Thoracic aorta endothelial cell (primary cell): ENCODE data around the genes GLRA3 and DCTD.

DNA sequence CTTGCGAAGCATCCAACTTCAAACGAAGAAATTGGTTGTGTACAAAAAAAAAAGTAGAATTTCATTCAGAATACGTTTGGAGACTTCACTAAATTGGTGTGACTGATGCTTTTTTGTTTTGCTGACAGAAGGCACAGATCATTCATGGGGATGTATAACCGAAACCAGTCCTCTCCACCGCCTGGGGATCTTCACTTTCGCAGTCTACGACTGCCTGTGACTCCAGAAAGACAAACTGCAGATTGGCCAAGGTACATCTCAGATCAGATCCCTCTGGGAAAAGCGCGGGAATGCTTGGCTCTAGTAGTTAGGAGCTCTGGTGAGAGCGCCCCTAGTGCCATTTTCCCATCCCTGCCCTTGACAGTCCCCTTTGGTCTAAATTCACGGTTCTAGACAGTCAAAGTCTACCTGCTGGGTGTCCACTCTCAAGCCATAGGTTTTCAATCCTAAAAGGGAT, 6.7 kb upstream of the HAND2 start:
- CAGE, long polyA plus RNA = no peak

DNA sequence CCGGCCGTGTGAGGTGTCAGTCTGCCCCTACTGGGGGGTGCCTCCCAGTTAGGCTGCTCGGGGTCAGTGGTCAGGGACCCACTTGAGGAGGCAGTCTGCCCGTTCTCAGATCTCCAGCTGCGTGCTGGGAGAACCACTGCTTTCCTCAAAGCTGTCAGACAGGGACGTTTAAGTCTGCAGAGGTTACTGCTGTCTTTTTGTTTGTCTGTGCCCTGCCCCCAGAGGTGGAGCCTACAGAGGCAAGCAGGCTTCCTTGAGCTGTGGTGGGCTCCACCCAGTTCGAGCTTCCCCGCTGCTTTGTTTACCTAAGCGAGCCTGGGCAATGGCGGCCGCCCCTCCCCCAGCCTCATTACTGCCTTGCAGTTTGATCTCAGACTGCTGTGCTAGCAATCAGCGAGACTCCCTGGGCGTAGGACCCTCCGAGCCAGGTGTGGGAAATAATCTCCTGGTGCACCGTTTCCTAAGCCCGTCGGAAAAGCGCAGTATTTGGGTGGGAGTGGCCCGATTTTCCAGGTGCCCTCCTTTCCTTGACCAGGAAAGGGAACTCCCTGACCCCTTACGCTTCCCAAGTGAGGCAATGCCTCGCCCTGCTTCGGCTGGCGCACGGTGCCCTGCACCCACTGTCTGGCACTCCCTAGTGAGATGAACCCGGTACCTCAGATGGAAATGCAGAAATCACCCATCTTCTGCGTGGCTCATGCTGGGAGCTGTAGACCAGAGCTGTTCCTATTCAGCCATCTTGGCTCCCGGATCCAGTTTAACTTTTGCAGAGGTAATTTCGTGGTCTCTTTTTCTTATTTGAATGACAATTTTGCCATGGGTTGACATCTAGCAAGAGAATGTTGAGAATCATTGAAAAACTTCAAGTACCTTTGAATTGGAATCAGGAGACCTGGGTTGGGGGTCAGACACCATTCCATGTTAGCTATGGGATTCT, 78.7 kb upstream of the HAND2 start:
- CAGE, long polyA plus RNA = no peak

DNA sequence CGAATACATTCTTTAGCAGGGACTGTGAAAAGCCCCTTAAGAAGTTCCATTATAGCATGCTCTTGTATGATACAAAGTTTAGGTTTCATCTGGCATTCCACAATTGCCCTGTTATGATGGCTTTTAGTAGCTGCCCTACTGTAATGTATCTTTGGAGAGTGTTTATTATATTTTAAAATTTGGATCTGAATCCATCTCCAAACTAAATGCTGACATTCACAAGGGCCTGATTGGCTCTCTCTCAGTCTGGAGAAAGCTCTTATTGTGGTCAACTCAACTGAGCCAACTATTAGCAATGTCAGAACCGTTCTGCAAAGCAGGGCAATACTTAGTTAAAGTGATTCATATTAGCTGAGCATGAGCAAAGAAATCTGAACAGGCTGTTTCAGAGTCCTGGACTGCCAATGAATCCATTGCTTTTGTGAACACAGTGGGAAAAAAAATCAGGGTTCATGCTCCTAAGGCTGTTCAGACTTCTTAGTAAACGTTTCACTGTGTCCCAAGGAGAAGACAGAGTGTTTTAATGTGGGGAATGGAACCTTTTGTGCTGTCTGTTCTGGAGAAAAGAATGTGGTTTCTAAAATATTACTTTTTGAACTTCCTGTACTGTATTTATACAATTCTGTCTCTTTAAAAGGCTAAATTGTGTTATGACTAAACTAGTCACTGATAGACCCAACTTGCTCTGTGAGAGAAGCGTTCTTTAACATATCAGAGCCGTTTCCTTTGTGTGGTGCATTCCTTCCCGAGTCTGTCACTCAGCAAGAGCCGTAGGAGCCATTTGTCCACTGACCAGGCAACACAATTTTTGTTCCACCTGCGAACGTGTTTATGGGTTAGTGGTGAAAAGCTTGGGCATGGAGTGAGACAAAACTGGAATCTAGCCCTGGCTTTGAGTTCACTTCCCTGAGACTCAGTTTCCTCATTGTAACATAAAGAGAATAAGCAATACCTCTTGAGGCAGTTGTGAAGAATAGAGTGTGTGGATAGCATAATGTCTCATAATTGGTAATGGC, 366.1 kb downstream of the FBXO8 start:
- CAGE, long polyA plus RNA = no peak

- CAGE, long polyA plus RNA = no peak
These were observed 335.9 kb downstream of the FBXO8 start for GRCh38 chr4:173947565-173948028.

- CAGE, long polyA plus RNA = no peak
These were observed 60.6 kb downstream of the HPGD start for GRCh38 chr4:174461758-174462085.

- CAGE, long polyA plus RNA = no peak
These were observed at the start of gene GLRA3 for GRCh38 chr4:174828817-174829850. GLRA3 (minus strand) TSS chr4:174829247.

DNA sequence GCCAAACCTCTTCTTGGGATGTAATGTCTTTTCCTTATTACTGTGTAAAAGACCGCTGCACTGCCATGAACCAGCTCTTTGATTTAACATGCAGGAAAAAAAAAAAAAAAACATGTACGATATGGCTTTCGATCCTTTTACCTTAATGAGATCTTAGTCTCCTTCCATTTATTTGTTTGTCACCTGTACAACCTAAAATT, 348.7 kb downstream of the ADAM29 start:
- CAGE, long polyA plus RNA = no peak

GRCh38 chr4:176276993-176277755, 8.2 kb upstream of the ASB5 start:
- CAGE, long polyA plus RNA = no peak

DNA sequence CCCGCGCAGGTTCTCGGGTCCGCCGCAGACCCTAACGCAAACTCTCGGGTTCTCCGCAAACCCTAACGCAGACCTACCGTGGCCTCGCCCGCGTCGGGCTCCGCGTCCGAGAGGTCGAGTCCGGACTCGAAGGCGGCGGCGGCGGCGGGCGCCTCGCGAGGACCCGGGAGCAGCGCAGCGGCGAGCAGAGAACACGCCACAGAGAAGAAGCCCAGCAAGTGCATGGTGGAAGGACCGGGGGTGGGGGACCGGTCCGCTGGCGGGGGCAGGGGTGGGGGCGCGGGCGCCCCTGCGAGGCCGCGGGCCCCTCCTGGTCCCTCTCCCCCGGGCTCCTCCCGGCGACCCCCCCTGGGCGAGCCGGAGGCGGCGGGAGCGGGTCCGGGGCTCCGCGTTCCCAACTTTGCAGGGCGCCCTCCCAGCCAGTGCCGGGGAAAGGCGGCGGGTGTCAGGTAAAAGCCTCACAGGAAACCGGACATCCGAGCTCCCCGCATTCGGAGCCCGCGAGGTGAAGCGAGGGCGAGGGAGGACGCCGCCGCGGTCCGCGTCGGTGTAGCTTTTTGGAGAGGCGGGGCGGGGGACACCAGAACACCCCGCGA, 536 bp downstream of the VEGFC start:
- CAGE, long polyA plus RNA = no peak

DNA sequence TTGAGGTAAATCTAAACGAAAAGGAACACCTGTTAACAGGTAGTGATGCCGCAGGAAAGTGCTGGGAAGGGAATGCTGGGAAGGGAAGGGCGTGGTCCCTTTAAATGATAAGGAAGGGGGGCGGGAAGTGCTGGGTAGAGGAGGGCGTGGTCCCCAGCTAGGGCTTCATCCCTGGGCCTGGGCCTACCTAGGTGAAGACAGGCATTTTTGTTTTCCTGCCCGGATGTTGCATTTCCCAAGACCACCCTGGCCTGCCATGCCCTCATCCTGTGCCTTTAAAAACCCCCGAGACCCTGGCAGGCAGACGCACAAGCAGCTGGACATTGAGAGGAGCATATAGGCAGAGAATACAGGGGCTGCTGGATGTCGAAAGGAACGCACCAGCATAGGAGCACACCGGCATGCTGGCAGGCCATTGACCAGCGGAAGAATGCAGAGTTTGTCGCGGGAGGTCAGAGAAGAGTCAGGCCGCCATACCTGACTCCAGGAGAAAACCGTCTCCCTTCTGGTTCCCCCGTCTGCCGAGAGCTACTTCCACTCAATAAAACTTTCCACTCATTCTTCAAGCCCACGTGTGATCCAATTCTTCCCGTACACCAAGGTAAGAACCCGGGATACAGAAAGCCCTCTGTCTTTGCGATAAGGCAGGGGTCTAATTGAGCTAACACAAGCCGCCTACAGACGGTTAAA, 2.8 kb upstream of the AGA start:
- CAGE, long polyA plus RNA = no peak

GRCh38 chr4:179170359-179170745, 1728.1 kb upstream of the AGA start:
- CAGE, long polyA plus RNA = no peak

- CAGE, long polyA plus RNA = no peak
These were observed 98.1 kb upstream of the TENM3 start for GRCh38 chr4:182145091-182145439.

DNA sequence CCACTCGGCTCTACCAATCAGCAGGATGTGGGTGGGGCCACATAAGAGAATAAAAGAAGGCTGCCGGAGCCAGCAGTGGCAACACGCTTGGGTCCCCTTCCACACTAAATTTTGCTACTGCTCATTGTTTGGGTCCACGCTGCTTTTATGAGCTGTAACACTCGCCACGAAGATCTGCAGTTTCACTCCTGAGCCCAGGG, 144.1 kb downstream of the TENM3 start:
- CAGE, long polyA plus RNA = no peak

DNA sequence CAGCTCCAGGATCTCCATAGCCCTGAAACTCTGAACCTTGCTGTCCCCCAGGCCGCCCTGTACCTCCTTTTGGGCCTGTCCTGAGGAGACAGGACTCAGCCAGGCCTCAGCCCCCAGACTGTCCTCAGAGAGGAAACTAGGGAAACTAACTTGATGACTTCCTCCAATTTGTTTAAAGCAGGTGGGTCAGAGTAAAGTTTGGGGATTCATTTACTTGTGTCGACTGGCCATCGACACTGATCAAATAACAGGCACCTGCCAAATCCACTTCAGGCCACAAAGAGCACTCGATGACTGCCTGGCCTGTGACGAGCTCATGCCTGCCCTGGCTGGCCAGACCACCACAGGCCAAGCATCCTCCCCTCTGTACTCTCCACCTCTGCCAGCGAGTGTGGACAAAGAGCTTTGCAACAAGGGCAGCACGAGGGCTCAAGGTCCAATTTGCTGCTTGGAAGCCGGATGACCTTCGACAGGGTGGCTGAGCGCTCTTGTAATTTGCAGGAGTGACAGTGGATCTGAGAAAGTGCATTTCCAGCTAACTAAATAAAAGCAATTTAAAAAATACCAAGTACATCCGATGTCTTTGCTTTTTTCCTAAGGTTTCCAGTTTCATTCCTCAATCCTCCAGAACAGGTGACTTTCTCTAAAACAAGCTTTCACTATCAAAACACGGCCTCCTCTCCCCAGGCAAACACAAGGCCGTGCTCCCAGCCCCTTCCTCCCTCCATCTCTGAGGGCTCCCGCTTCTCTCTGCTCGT, 19.1 kb downstream of the DCTD start:
- CAGE, long polyA plus RNA = no peak

GRCh38 chr4:182917203-182918253, at the start of gene DCTD:
DCTD (minus strand) TSS chr4:182917386.
- CAGE, long polyA plus RNA = no peak

GRCh38 chr4:182929357-182929706, 12.1 kb upstream of the DCTD start:
- CAGE, long polyA plus RNA = no peak

DNA sequence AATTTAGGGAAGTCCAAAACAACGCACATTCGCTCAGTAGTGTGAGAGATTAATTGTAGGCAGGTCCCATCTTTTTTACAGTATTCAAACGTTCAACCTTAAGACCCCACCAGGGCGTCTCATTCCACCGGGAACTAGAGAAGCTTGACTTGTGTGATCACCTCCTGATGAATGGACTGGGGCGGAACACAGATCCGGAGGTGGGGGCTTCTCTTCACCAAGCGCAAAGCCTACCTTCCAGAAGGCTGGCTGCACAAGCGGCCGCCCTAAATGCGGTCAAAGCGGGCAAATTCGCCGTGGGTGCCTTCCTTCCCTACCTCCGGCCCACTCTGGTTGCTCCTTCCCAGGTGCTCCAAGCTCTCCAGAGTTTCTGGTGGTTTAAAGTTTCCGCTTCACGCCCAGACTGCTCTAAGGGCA, 1.9 kb upstream of the WWC2 start:
- CAGE, long polyA plus RNA = no peak

GRCh38 chr4:183099804-183100541, 916 bp downstream of the WWC2 start:
- CAGE, long polyA plus RNA = no peak

DNA sequence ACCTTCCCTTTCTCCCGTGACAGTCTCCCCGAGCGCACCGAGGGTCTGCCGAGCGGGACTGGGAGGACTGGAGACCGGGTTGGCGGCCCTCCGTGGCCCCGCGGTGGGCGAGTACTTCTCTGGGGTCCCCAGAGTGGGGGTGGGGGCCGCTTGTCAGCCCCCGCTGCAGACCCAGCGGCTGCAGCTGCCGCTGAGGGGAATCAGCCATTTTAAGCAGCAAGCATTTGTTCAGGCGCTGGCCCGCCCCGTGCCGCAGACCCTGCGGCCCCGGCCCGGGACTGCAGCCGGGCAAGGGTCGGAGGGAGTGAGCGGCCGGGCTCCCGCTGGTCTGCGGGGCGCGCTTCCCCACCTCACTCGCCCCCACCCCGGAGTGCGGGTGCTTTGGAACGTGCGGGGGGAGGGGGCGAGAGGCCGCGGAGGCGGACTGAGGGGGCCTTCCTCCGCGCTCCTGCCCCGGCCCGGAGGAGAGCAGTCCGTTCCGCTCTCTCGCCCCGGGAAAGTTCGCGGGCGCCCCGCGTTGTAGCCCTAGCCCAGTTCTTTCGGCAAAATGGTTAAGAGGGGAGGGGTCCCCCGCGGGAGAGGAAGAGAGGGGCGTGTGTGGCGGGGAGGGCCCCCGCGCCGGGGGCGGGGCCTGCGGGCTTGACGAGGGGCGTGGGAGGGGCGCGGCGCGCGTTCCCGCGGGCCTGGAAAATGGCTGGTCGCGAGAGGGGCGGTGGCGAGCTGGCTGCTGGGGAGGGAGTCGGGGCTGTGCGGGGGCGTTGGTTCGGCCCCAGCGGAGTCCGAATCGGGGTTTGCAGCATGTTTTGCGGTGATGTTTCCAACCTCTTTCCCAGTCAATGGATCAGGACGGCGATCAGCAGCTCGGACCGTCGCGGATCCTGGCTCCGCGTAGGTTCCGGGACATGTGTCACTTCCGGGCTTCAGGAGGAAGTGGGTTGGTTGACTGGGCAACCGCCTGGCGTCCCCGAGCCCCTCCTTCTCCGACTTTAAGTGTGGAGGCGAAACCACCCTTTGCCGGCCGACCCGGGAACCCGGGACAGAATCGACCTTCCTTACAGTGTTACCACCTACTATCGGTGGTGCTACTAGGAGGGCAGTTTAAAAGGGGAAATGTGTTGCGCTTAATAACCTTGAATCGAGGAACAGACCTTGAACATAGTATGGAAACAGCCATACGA, 962 bp downstream of the ING2 start:
- CAGE, long polyA plus RNA = no peak

DNA sequence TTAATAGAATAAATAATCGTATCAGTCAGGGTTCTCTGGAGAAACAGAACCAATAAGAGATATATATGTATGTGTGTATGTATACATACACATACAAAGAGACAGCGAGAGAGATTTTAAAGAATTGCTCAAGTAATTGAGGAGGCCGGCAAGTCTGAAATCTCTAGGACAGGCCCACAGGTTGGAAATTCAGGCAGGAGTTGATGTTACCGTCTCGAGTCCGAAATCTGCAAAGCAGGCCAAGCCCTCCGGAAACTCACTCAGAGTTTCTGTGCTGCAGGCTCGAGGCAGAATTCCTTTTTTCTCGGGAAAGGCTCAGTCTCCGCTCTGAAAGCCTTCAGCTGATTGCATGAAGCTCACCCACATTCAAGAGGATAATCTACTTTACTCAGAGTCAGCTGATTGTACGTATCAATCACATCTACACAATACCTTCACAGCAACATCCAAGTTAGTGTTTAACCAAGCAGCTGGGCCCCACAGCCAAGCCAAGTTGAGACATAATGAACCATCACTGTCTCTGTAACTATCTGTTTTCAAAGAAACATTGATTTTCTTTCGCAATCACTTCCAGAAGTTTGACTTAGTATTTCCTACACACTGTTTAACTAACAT, 40.5 kb downstream of the RWDD4 start:
- CAGE, long polyA plus RNA = no peak